ENCODE measurements around the gene TAF4.

DNA sequence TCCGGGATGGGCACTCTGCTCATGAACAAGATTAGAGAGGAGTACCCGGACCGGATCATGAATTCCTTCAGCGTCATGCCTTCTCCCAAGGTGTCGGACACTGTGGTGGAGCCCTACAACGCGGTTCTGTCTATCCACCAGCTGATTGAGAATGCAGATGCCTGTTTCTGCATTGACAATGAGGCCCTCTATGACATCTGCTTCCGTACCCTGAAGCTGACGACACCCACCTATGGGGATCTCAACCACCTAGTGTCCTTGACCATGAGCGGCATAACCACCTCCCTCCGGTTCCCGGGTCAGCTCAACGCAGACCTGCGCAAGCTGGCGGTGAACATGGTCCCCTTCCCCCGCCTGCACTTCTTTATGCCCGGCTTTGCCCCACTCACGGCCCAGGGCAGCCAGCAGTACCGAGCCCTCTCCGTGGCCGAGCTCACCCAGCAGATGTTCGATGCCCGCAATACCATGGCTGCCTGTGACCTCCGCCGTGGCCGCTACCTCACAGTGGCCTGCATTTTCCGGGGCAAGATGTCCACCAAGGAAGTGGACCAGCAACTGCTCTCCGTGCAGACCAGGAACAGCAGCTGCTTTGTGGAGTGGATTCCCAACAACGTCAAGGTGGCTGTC lies 4.7 kb downstream of the TUBB1 start:
- PRO-cap, 3 experiments = no peak in any of the 3 experiments
- RRBS = 91% methylated on average over 2 of the region's 29 CpGs

DNA sequence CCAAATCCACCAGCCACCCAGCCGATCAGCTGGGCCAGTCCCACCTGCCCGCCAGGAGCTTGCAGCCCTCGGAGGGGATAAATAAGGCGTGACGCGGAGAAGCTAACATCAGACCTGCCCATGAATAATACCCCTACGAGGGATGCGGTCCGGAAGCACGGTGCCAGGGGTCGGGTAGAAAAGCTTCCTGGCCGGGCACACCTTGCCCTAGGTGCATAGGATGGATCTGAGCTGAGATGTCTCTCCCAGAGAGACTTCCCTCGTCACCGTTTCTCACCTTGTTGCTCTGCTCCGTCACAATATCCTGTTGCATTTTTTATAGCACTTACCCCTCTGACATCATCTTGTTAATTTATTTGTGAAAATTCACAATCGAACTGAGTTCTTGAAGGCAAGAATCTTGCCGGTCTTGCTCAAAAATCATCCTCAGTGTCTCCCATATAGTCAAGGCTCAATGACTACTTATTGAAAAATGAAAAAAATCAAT lies 731 bp upstream of the PRELID3B start:
- PRO-cap, 3 experiments = peak in 1 of 3 experiments; most common minus-strand start position 267 of the sequence (in 1)
- RRBS = 67% methylated on average over 1 of the region's 17 CpGs

DNA sequence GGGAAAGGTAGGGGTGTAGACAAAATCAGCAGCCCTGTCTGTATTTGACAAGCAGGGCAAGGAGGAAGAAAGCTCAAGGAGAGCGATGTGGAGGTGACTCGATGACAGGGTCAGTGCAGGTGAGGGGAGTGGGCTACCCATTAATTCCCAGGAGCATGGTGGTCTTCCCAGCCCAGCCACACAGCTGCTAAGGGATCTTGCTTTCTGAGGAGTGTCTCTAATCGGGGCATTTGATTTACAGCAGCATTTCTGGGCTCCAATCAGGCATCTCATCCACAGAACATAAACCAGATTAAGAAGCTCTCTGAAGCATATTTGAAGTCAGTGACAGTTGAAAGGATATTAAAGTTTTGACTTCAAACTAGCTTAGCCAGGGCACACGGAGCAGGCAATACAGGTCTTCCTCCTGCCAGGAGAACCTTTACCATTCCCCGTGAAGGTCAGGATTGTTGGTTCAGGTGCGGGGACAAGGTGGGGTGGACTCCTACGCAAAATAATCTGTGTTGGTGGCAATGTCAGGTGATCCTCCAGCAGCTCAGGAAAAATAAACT lies 39.9 kb upstream of the ZNF831 start:
- PRO-cap, 3 experiments = no peak in any of the 3 experiments
- RRBS = no CpG with 5 or more reads among the region's 7 CpGs

DNA sequence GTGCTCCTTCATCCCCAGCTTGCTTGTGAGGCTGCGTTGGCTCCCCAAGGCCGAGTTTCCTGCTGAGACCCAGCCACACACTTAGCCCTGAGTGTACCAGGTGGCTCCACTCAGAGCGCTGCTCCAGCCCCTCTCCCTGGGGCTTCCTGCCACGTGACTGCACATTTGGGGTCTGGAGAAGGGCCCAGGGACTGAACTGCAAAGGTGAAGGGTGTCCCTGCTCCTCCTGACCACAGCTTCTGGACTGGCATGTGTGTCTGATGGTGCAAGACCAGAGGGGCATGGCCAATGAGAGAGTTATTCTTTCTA lies 3.2 kb upstream of the ZNF831 start:
- PRO-cap, 3 experiments = no peak in any of the 3 experiments
- RRBS = no CpG with 5 or more reads among the region's 4 CpGs

GRCh38 chr20:59175766-59176171 lies 12.1 kb downstream of the ZNF831 start:
- PRO-cap, 3 experiments = no peak in any of the 3 experiments
- RRBS = no CpG with 5 or more reads among the region's 2 CpGs

DNA sequence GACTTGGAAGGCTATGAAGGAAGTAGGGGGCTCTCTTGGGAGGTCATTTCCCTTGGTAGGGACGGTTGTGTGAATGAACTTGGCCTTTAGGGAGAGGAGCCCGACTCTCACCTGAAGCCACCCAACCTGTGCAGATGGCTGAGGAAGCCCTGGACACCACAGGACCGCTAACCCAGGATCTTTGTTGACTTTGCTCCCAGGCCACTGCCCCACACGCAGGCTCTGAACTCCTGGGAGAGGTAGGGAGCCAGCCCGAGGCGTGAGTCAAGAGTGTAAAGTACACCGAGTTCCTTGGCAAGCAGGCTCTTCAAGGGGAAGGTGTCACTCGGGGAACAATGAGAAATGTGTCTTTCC lies 609 bp upstream of the EDN3 start:
- PRO-cap, 3 experiments = no peak in any of the 3 experiments
- RRBS = no CpG with 5 or more reads among the region's 8 CpGs

- PRO-cap, 3 experiments = no peak in any of the 3 experiments
- RRBS = 5% methylated on average over 28 of the region's 62 CpGs
These were observed 966 bp downstream of the PHACTR3 start for GRCh38 chr20:59605144-59605867.

GRCh38 chr20:59993753-59994448 lies 35.7 kb downstream of the CDH26 start:
- PRO-cap, 3 experiments = no peak in any of the 3 experiments
- RRBS = 12% methylated on average over 5 of the region's 17 CpGs

GRCh38 chr20:59994449-59995295 lies 36.4 kb downstream of the CDH26 start:
- PRO-cap, 3 experiments = no peak in any of the 3 experiments
- RRBS = no CpG with 5 or more reads among the region's 11 CpGs

- PRO-cap, 3 experiments = no peak in any of the 3 experiments
- RRBS = no CpG with 5 or more reads among the region's 14 CpGs
These were observed 83.2 kb downstream of the CDH26 start for GRCh38 chr20:60041039-60042222.

- PRO-cap, 3 experiments = no peak in any of the 3 experiments
- RRBS = no CpG with 5 or more reads among the region's 1 CpG
These were observed 500.5 kb upstream of the CDH4 start for GRCh38 chr20:60751610-60751814.

DNA sequence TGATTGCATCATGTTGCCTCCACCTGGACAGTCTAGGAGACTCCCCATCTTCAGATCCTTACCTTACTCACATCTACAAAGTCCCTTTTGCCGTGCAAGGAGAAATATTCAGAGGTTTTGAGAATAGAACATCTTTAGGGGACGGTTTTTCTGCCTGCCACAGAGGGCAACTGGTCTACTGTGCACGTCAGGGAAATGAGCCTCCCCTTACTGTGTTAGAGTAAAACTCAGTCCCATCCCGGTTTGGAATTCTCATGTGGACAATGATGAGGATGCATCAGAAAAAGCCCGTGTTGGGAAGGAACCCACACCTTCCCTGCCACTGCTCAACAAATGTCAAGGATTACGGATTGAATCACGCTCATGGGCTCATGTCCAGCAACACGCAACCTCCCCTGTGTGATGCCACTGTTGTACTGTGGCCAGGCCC lies 459.7 kb upstream of the CDH4 start:
- PRO-cap, 3 experiments = no peak in any of the 3 experiments
- RRBS = no CpG with 5 or more reads among the region's 8 CpGs

DNA sequence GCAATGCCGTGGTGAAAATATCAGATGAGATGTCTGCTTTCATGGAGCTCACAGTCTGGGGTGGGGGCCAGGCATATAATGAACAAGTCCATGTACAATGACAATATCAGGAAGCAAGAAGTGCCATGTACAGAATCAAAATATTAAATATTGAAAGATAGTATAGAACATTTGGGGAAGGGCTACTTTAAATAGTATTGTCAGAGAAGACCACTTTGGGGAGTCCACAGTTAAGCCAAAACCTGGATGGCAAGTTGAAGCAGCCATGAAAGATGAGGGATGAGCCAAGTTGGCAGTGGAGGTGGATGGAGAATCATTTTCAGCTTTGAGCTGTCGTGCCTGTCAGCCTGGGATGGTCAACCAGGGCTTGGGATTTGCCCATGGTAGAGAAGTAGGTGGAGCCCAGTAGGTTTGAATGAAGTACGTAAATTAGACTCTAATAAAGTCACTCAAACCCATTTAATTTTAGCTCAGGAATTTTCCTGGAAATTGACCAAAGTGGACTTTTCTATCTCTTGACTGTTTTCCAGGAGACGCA lies 240.7 kb downstream of the CDH4 start:
- PRO-cap, 3 experiments = no peak in any of the 3 experiments
- RRBS = no CpG with 5 or more reads among the region's 4 CpGs

GRCh38 chr20:62042880-62043449 lies 22.7 kb downstream of the TAF4 start:
- PRO-cap, 3 experiments = no peak in any of the 3 experiments
- RRBS = 23% methylated on average over 2 of the region's 11 CpGs

DNA sequence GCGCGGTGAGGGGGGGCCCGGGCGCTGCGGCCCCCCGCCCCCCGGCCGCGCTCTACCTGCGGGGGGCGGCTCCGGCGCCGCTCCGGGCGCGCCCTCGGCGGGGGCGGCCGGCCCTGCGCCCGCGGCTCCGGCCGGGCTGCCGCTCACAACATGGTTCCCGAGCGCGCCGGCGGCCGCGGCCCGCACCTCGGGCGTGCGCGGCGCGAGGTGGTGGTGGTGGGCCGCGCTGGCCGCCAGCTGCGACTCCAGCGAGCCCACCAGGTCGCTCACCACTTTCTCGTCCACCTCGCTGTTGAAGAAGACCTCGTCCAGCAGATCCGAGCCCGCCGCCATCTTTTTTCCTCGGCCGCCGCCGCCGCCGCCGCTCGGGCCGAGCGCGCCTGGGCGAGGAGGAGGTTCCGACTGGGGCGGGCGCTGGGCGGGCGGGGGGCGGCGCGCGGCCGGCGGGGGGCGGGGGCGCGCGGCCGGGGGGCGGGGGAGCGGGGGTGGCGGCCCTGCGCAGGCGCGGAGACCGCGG lies at the start of gene TAF4:
Gene TAF4 (minus strand): TSS at position 404 of the 517 bp plus-strand sequence.
- PRO-cap, 3 experiments = peak in 3 of 3 experiments; most common minus-strand start position 363 of the sequence (in 3)
- RRBS = 2% methylated on average over 12 of the region's 89 CpGs

- PRO-cap, 3 experiments = no peak in any of the 3 experiments
- RRBS = 73% methylated on average over 6 of the region's 15 CpGs
These were observed 10.6 kb downstream of the MTG2 start for GRCh38 chr20:62193360-62193809.

DNA sequence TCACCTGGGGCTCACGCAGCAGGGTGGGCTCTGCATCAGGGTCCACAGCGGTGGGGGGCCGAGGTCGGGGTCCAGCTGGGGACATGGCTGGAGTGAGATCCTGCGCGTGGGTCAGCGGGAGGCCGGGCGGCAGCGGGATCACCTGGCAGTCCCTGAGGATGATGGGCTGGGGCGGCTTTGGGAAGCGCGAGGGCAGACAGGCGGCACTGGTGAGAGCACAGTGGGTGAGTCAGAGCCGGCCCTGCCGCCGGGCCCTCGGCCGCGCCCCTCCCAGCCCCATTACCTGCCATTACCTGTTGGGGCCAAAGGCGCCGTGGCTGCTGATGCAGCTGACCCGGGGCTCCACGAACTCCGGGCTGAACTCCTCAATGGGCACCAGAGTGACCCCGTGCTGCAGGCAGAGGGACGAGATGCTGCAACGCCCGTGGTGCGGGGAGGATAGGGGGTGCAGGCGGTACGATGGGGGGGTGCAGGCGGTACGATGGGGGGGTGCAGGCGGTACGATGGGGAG lies 28.0 kb downstream of the ADRM1 start:
- PRO-cap, 3 experiments = no peak in any of the 3 experiments
- RRBS = 76% methylated on average over 7 of the region's 36 CpGs

DNA sequence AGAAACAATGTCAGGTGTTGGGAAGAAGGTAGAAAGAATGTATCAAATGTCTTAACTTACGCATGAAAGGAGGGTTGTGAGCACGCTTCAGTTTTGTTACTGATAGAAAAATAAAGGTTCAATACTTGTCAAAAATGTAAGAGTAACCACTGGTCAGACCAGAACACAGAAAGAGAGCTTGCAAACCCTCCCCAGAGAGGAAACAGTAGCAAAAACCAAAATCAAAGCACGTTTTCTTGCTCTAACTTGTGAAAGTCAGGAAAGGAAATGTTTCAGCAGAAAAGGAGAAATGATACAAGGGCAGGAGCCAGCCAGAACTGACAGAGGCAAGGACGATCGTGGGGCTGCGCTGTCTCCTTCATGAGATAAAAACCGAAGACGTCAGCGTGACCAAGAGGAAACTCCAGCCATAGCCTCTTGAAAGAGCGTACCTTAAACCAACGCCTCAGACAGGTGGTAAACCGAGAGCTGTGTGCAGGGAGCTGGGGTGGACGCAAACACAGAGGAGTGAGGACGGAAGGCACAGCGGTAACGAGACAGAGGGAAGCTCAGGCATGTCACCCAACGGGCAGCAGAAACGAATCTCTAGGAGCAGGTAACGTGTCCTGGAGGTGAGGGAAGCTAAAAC lies 27.5 kb downstream of the LAMA5 start:
- PRO-cap, 3 experiments = no peak in any of the 3 experiments
- RRBS = no CpG with 5 or more reads among the region's 19 CpGs

- PRO-cap, 3 experiments = no peak in any of the 3 experiments
- RRBS = no CpG with 5 or more reads among the region's 18 CpGs
These were observed 17.0 kb downstream of the LAMA5 start for GRCh38 chr20:62349951-62350711.

DNA sequence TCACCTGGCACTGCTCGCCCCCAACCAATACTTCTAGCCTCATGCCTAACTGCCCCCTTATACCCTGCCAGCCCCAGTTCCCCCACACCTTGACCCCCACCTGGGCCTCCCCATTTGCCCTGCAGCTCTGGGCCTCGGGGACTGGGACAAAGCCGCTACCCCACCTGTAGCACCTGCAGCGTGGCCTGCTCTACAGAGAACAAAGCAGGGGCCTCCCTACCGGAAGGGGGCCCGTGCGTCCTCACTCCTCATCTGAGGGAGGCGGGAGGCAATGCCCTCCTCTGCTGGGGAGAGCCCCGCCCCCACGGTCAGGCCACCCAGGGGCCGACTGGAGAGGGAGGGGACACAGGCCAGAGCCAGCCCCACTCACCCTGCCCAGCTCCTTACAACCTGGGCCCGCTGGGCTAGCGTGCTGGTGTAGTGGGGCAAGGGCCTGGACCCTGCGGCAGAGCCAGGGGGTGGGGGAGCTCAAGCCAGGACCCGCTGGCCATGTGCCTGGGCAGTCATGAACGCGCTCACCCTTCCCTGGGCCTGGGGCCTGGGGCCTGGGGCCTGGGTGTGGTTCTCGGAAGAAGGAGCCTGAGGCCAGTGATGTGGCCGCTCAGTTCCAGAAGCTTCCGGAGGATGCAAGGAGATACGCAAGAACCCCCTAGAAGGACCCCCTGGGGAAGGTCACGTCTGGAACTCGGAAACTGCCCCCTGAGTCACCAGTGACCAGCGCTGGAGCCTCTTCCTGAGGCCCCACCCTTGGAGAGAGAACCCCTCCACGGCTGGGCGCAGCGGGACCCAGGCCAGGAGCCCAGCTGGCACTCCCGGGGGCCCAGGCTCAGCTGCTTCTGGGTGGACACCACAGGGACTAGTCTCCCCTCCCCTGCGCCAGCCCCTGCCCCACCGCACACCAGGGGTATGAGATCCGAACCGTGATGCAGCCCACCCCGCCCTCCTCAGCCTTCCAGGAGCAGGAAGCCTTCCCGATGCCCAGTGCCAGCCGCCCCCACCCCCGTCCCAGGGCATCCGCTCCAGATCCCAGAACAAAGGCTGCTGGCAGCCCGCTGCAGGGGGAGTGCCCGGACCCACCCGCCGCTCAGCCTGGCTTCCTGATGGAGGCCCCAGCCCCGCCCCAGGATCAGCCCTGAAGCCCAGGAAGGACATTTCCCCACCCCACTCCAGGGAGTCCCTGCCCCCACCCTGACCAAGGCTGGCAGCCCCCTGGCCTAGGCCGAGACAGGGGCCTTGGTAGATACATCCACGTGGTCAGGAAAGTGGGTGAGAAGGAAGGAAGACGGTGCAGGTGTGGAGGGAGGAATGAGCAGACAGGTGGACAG lies 7.7 kb downstream of the LAMA5 start:
- PRO-cap, 3 experiments = no peak in any of the 3 experiments
- RRBS = no CpG with 5 or more reads among the region's 45 CpGs

Data from breast (tissue), 4 donors.